ENCODE results near the genes EMP1, MGP and PDE6H.

- RRBS = no CpG with 5 or more reads among the region's 12 CpGs
Measured at GRCh38 chr12:13196308-13197021, at the start of gene EMP1. TSS of gene EMP1 (plus strand) at chr12:13196726.

DNA sequence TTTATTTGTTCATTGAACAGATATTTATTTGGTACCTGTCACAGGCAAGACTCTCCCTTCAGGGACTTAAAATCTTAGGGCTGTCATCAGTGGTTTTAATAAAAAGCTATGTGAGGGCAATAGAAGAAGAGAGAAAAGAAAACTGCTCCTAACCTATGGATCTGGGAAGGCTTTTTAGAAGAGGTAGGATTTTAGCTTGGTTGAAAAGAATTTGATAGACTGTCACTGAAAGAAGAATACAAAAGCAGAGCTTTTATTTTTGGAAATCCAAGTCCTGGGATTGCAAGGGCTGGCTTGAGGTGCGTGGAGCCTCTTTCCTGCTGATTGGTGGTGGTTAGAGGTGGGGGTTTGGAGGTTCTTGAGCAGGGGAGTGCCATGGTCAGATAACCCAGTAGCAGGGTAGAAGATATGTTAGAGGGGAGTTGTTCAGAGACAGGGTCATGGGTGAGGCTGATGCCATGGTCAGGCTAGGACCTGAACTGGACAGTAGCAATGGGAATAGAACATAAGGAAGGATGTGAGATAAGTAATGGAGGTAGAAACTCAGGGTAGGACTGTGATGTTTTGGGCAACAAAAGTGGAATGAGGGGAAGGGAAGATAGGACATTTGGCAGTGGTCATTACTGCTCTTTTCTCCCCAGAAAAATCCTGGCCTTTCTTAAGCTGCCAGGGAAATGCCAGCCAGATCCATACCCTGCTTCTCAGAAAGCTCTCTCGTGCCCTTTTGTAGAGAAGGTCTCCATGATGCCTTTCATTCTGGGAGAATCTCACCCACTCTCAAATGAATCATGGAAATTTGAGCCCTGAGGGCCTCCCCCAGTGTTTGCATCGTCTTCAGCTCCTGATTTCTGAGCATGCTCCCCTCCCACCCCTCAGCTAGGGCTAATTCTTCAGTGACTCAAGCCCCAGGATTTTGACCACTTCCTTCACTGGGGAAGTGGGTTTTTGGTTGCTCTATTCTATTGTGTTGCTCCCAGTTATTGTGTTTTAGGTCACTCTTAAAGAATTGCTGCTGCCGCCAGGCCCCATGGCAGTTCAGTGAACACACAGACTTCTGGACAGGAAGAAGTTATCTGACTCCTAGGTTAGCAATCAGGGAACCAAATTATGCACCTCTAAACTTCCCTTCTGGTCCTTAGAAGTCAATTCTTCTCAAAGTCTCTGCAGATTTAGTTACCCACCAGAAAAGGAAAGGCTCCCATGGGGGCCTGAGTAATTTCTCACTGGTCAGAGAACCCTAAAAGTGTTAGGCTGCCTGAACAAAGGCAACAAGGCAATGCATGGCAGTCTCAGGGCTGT is 9.5 kb downstream of the EMP1 start:
- RRBS = no CpG with 5 or more reads among the region's 4 CpGs

DNA sequence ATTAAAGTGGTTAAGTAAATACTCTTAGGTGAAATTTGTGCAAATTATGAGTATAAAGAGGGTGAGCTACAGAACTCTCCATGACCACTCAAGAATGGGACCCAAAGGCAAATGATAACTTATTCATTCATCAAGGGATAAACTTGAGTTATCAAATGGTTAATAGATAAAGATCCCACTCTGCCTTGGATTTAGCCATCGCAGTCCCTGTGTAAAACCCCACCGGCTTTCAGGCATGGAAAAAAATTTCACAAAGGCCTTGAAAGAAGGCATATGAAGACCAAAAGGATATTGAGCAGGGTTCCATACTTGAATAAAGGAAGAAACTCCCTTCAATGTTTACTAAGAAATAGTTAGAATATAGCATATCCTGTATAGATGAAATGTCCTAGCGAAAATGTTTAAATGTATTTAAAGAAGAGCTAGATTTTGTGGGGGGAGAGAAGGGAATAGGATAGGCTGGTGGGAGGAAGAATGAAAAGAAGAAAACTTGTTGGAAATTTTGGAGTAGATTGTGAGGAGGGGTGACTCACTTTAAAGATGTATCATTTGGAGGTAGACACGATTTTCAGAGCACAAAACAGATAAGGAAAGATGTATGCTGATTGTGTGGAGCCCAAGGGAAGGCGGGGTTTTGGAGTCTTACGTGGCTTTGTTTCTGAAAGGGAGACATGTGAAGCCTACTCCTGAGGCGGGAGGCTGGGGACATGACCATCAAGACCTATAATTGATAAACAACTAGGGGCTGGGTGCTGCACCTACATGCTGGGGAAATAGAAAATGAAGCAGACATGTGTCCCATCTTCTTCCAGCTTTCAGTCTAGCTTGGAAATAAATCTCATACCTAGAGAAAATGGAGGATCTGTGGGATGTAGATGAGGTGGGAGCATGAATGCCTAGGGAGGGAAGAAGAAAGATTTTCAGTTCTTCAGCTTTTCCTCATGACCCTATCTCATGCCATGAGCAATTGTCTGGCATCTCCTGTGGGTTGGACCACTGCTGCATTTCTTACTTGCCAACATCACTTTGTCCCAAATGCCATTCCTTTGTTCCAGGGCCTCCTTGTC is 21.8 kb downstream of the EMP1 start:
- RRBS = no CpG with 5 or more reads among the region's 7 CpGs

DNA sequence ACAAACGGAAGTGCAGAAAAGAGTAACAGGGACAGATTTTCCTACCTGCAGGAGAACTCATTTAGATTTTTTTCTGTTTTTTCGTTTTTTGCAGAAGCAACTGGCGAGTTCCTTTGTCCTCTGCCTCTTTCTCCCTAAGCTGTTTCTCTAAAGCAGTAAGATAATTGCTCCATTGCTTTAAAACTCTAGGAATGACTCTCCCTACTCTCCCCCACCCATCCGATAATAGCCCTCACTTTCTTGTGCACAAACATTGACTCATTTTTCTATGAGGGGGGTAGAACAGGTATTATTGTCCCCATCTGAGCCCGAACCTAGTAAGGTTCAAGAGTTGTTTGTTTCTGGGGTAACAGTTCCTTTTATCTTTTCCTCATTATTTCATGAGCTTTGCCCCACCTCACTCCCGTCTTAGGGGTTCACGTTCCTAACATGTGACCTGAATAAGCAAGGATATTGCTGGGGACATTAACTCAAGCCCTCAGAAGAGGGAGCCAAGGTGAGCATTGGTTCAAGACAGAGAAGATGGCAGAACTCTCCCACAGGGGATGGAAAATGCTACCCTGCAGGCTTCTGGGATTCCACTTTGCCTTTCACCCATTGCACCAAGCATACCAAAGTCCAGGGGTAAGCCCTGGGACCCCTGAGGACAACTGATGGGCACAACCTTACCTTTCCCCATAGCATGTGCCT is 190.6 kb downstream of the EMP1 start:
- RRBS = no CpG with 5 or more reads among the region's 7 CpGs

DNA sequence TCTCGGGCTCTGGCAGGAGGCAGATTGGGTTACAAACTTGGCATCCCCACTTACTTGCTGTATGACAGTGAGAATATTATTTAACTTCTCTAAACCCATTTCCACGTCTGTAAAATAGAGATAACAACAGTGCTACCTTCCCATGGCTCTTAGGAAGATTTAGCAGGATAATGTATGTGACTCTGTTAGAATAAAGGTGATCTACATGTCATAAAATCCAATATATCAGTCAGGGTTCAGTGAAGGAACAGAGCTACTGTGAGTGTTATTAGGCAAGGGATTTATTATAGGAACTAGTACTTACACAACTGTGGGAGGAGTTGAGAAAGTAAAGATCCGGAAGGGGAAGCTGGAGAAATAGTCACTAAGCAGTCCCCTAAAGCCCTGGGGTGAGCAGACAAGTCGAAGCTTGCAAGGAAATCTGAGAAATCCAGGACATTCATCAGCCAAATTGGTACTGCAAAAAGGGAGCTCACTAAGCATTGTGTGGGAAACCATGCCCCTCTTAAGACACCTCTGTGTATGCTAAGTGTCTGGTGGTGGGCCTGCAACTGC is 92.0 kb upstream of the ATF7IP start:
- RRBS = no CpG with 5 or more reads among the region's 4 CpGs

- RRBS = no CpG with 5 or more reads among the region's 8 CpGs
Measured at GRCh38 chr12:14366960-14367929, 1.8 kb downstream of the ATF7IP start.

DNA sequence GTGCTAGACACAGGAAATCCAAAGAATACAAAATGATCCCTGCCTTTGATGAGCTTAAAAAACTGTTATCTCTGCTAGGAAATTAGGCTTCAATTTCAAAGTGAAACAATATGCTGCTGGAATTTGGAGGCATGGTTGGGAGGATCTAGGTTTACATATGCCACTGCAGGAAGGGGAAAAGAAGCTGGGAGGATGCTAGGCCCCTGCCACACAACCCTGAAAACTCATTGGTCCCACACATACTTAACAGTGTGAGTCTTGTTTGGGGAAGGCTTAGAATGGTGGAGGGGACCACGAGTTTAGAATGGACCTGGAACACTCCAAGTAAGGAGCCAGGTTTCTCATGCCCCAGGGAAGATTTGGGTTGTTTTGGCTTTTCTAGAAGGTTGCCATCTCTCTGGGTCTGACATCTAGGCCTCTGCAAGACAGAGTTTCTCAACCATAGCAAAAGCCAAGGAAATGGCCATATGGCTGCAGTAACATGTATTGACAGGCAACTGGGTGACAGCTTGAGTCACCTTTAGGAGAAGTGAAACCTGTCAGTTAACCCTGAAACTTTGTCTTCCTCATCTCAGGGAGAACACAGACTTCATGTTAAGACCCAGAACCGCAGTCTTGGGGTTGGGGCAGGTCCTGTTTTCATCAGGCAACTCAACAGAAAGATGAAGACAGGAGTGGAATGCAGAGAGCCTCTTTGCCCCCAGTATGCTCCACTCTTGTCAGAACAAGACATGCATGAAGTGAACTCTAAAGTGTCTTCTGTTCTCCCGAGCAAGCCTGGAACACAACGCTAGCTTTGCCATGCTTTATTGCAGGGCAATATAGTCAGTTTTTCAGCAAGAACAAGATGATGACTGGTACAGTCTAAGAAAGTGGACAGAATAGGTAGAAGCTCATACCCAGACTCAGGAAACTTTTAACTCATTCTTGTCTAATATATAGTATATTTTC is 46.0 kb upstream of the PLBD1 start:
- RRBS = no CpG with 5 or more reads among the region's 4 CpGs

GRCh38 chr12:14841585-14842383 is 1.5 kb downstream of the ART4 start:
- RRBS = no CpG with 5 or more reads among the region's 6 CpGs

GRCh38 chr12:14885458-14886336 is at the start of gene MGP:
TSS of gene MGP (minus strand) at chr12:14885854.
- RRBS = no CpG with 5 or more reads among the region's 9 CpGs

DNA sequence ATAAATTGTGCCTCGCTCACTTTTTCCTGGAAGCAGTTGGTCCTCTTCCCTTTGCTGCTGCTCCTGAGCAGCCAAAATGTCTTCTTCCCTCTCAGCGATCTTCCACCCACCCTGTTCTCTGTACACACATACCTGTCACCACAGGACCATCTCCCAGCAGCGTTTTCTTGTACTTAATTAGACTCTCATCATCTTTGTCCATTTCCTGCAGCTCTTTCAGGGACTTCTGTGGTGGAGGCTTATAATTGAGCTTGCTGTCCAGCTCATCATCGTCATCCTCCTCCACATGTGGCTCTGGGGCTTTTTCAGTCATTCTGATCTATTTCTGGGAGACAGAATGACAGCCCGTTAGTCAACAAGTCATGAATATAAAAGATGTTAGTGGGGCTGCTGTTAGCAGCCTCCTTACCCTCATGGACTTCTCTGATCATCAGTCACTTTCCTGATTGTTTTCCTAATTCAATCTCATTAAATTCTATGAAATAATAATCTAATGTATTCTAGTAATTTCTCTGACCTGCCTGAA is 10.9 kb downstream of the ARHGDIB start:
- RRBS = no CpG with 5 or more reads among the region's 5 CpGs

DNA sequence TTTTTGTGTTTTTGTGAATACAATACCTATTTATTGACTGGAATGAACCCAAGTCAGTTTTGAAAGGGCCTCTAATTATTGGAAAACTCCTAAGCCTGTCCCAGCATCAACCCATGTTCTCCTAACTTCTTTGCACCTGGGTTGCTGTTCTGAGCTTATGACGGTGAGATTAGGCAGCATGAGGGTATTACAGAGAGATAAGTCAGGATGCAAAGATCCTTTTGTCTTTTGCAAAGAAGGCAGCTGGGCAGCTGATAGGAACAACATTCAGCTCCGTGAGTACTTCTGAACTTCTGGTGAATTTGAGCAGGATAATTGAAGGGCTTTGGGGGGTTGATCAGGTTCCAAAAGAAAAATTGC is at the start of gene PDE6H:
Gene PDE6H, plus strand, starts transcription at position 231 of the 360 bp plus-strand sequence.
- RRBS = no CpG with 5 or more reads among the region's 2 CpGs

DNA sequence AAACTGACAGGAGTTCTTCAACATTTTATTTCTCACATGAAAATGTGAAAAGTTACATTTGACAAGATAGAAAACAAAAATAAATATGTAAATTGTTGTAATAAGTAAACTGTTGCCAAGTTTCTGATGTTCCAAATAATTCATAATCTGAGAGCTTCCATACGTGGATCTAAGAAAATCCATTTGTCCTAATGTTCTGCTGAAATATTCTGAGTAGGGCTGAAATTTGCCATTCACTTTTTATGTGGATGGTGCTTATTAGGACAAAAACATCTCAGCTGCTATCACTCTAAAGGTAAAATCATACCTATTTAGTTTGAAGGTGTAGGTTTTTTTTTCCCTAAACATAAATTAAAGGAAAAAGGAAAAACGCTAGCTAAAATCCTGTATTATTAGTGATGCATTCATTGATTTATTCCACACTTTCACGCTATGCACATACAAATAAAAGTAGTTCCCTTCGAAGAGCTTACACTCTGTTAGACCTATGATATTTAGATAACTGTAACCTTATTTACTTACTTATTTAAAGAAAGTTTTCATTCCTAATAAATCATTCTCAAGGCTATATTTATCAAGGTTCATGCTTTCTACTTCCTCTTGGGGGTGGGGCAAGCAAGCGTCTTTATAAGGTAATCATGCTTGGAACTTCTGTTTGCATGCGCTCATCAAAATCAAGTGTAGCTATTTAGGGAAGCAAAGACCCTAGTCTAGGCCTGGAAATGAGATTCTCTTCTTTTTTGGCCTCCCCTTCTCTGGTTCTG is 1.0 kb downstream of the RERG start:
- RRBS = no CpG with 5 or more reads among the region's 6 CpGs

GRCh38 chr12:15546138-15547006 is 224.1 kb downstream of the PTPRO start:
- RRBS = no CpG with 5 or more reads among the region's 1 CpG

DNA sequence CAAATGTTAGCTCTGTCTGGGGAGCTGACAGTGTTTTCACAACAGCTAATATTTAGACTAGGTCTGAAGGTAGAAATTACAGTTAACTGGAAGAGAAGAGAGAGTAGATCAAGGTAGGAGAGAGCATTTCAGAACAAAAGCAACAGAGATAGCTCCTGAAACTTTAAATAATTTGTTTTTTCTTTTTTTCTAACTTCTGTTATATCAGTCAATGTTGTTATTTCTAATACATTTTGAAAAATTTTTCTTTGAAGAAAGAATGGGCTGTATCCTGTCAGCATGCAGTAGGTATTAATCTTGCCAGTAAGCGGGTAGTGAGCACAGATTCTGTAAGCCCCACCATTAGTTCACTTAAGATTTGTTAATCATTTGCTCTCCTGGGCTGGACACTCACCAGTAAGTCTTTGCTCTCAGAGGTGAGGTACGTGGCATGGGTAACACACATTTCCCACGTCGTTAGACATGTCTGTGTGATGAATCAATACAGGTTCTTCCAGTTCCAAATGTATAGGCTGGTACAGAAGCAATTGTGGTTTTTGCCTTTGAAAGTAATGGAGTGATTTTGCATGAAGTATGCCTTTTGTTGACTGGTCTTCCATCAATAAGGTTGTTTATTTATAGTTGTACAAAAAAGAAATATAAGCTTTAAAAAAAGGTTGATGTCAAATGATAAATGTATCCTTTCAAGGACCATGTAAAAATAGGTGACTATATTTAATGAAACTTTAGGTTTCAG is 45.2 kb downstream of the DERA start:
- RRBS = no CpG with 5 or more reads among the region's 4 CpGs

DNA sequence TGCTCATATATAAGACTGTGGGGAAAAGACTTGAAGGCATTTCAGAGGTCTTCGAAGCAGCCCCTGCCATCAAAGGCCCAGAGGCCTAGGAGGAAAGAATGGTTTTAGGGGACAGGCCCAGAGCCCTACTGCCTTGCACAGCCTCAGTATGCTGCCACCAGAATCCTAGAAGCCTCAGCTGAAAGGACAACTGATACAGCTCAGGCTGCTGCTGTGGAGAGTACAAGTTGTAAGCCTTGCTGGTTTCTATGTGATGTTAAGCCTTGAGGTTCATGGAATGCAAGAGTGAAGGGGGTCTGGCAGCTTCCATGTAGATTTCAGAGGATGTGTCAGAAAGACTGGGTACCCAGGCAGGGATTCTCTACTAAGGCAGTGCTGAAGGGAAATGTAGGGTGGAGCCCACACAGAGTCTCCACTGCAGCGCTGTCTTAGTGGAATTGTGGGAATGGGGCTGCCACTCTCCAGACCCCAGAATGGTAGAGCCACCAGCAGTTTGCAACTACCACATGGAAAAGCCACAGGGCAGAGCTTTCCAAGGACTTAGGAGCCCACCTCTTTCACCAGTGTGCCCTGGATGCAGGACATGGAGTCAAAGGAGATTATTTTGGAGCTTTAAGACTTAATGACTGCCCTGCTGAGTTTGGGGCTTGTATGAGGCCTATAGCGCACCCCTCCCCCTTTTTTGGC is 110.1 kb downstream of the DERA start:
- RRBS = no CpG with 5 or more reads among the region's 3 CpGs

- RRBS = no CpG with 5 or more reads among the region's 11 CpGs
Measured at GRCh38 chr12:16036478-16037508, 125.7 kb downstream of the DERA start.

- RRBS = no CpG with 5 or more reads among the region's 5 CpGs
Measured at GRCh38 chr12:16361071-16361578, 13.7 kb downstream of the MGST1 start.

- RRBS = no CpG with 5 or more reads among the region's 3 CpGs
Measured at GRCh38 chr12:18262467-18262863, 1.1 kb downstream of the PIK3C2G start.

GRCh38 chr12:19066219-19066831 is 63.2 kb upstream of the PLEKHA5 start:
- RRBS = no CpG with 5 or more reads among the region's 3 CpGs

GRCh38 chr12:19462459-19462932 is 23.2 kb downstream of the AEBP2 start:
- RRBS = no CpG with 5 or more reads among the region's 6 CpGs